LHCN-M2 (cell line): Measurements from ENCODE around the gene IGSF5.

GRCh38 chr21:39347527-39348095 lies 1.3 kb downstream of the HMGN1 start:
- RAMPAGE, long total RNA = no peak

DNA sequence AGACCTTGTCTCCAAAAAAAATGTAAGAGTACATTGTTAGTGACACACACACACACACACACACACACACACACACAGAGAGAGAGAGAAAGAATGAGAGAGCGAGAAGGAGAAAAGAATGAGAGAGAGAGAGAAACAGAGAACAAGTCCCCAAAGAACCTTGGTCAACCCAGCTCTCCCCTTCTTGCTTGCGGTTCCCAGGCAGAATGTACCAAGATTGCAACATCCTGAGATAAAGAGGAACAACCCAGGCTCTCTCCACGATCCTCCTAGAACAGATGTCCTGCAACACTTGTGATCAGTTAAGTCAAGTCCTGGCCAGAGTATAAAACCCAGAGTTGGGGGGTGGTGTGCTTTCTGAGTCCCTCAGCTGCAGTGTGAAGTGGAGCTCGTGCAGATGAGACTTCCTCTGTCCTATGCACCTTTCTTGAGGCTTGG lies 9.7 kb upstream of the GET1 start:
- RAMPAGE, long total RNA = no peak

DNA sequence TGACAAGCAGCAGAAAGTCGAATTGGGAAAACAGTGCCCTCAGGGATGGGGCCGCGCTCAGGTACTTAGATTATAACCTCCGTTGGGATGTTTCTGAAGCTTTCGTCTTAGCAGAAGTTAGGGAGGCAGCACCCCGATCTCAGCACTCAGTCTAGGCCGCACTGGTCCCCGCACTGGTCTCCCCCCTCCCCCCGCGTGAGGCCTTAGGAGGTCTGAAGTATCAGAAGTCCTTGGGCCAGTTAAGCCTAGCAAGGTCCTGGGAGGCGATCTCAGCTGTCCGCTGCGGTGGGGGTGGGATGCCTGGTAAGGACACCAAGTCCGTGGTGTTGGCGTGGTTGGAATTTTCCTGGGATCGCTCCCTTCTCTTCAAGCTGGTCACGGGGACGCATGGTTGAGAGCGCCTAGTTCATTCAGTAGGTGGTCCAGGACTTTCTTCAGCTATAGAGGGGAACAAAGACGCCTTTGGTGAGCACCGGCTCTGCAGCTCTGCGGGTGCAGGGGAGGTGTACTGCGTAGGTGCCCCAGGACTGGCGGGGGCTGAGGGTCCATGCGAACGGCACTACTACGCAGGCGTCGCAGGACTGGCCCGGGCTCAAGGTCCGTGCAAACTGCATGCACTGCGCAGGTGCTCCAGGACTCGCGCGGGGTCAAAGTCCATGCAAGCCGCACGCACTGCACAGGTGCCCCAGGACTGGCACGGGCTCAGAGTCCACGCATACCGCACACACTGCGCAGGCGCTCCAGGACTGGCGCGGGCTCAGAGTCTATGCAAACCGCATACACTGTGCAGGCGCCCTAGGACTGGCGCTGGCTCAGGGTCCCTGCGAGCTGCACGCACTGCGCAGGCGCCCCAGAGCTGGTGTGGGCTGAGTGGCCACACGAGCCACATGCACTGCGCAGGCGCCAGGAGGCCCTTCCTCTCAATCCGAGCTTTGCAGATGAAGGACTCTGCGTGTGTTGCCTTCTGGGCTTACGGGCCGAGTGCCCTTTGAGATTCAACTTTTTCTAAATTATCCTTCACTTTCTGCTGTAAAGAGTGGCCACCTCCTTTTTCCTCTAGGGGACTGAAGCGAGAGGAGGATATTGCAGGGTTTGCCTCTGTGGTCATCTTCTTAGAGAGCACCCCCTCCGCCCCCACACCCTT lies 5.4 kb downstream of the GET1 start:
- RAMPAGE, long total RNA = no peak

DNA sequence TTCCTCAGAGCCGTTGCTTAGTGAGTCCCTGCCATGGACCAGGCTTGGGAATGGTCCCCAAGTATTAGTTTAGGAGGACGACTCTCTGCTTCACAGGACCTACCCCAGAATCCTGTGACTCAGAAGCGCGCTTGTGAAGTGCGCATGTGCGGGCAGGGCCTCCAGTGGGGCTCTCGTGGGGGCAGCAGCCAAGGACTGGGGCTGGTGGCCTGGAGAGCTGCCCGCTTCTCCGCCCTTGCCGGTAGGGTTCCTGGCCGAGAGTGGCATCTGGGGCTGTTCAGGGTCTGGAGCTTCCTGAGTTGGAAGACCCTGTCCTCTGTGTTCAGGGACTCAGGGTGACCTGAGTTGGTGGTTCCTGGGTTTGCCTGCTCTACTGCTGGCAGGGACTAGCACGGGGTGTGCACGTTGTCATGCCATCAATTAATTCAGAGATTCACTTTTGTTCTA lies 6.2 kb downstream of the GET1 start:
- RAMPAGE, long total RNA = no peak

- RAMPAGE, long total RNA = no peak
Measured at GRCh38 chr21:39452952-39453469, 1.2 kb downstream of the SH3BGR start.

GRCh38 chr21:39611485-39612290 lies 1.1 kb upstream of the B3GALT5 start:
- RAMPAGE, long total RNA = no peak

GRCh38 chr21:39656809-39657585 lies 44.3 kb downstream of the B3GALT5 start:
- RAMPAGE, long total RNA = no peak

DNA sequence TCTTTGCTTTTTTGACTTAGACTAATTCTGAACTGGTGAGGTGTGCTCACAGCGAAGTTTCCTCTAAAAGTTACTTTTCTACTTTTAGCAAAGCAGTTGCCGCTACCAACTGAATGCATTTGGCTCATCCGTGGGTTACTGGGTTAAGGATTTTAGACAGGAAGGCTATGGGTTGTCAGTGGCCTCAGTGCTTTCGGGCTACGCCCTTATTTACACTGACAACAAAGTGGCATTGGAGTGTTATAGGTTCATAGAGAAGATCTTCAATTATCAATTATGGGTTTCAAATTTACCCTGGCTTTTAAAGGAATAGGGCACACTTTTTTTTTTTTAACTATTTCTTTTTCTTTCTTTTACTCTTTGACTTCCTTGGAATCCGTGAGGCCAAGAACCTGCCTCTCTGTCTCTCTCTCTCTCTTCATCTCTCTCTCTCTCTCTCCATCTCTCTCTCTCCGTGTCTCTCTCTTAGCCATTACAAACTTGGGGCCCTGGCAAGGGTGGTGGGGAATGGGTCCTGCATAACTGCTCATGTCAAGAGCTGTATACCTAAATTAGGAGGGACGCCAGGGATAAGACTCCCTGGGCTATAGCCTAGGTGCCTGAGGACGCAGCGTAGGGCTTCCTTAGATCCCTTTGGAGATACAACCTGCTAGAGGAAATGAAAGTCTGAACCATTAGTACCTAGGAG lies at the start of gene IGSF5:
Gene IGSF5 (plus strand): TSS at position 447 of the 688 bp plus-strand sequence.
- RAMPAGE, long total RNA = no peak

DNA sequence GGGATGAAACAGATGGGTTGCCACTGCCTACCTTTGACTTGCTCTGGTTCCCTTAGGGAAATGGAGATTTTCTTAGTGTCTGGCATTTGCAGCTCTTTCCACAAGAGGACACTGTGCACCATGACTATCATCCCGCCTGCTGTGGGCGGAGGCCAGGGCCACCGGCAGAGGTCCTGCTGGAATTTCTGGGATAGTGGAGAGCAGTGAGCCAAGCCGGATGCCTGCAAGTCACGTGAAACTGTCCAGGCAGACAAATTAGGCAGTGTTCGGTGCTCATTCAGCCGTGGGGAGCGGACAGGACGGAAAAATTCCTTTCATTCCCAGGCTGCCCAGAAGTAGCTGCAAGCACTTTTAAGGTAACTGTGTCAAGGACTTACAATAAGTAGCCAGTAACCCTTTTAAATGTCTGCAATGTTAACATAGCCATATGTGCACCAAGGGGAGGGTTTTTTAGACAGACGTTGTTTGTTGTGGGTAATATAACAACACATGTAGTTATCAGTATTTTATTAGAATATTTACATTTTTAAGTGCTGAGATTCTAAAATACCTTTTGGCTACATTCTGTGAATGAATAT lies 43.5 kb downstream of the IGSF5 start:
- RAMPAGE, long total RNA = no peak

DNA sequence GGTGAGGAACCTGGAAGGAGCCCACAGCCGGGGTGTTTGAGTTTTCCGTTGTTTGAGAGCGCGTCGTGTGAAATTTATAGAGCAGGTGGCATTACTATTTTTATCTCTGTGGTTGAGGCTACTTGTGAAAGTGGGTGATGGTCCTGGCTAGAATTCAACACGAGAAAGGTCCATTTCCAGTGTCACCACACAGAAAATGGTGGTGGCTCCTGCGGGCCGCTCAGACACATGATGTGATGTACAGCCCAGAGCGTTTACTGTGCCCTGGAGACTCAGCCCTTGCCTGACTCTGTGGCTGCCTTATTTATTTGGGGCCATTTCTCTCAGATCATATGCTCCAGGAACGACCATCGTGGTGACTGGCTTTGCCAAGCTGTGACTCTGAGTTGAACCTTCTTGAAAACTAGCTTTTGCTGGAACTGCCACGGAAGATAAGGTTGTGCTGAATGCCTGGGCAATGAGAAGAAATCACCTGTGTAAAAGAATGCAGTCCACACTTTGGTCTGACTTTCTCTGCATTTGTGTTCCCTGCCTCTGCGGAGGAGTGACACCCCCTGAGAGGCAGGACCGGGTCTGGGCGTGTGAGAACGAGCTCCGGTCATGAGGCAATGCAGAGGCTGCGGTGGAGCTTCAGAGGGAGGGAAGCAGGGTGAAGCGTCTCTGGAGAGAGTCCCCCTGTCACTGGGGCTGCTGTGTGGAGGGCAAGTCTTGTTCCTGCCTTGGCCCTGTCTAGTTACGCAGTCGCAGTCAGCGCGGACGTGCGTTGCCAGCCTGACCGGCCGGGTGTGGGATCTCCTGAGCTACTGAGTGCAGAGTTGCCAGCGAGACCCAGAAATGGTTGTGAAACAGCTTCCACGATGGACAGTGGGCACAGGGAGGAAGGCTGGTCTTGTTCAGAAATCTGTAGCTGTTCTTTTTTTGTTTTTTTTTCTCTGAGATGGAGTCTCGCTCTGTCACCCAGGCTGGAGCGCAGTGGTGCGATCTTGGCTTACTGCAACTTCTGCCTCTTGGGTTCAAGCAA lies 48.4 kb downstream of the BACE2 start:
- RAMPAGE, long total RNA = no peak

DNA sequence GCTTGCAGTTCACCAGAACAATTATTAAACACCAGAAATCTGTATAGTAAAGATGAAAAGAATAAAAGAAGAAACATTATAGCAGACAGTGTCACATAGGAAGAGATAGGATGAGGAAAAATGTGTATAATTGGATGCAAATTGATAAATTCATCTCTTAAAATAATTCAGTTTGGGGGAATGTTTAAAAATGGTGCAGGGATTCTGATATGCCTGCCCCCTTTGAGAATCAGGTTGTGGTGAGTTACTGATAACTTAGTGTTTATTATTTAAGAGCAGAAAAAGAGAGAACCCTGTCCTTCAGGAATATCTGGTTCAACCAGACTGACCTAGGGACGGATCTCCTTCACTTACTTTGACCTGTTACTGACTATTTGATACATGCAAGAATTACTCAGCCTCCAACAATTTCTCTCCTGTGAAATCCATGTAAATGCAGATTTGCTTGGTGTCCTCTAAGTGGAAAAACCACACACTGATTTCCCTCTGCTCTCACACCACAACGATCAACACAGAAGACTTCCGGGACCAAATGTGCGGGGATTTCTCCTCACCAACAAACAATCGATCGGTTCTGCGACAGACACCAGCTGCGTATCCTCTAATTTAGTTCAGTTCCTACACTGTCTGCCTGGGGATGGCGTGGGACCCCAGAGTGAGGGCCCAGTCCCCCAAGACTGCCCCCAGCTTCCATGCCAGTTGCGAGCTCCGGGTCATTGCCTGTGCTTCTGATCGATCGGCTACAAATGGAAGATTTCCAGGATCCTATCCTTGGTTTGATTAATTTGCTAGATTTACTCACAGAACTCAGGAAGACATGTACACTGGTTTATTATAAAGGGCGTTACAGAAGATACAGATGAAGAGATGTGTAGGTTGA lies 51.6 kb downstream of the BACE2 start:
- RAMPAGE, long total RNA = no peak

DNA sequence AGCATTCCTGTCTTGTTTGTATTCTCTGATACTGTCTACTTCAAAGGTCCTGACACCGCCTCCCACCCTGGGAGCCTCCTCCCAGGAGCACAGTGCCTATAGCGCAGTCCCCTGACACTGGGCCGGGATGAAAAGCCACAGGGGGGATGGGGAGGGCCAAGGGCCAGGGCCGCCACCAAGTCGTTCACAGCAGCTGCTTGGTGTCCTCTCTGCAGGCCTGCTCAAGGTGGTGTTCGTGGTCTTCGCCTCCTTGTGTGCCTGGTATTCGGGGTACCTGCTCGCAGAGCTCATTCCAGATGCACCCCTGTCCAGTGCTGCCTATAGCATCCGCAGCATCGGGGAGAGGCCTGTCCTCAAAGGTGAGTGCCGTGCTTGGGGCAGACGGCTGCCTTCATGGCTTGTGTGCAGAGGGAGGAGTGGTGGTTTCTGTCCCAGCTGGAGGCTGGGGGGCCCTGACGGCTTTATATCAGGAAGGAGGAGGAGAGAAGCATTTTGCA lies 6.2 kb downstream of the FAM3B start:
- RAMPAGE, long total RNA = no peak

DNA sequence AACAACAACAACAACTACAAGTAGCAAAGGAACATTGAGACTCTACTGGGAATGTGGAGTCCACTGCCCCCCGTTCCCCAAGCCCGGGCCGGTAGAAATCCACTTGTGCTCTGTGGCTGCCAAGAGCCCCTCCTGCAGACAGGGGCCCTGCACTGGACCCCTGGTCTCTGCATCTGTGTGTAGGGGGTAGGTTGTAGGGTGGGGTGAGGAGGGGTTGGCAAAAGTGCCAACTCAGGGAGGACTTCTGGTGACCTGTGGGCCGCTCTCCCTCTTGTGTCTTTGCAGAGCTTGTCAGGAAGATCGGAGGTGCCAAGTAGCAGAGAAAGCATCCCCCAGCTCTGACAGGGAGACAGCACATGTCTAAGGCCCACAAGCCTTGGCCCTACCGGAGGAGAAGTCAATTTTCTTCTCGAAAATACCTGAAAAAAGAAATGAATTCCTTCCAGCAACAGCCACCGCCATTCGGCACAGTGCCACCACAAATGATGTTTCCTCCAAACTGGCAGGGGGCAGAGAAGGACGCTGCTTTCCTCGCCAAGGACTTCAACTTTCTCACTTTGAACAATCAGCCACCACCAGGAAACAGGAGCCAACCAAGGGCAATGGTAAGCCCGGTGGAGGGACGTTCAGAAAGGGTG lies 14.8 kb downstream of the MX2 start:
- RAMPAGE, long total RNA = no peak

DNA sequence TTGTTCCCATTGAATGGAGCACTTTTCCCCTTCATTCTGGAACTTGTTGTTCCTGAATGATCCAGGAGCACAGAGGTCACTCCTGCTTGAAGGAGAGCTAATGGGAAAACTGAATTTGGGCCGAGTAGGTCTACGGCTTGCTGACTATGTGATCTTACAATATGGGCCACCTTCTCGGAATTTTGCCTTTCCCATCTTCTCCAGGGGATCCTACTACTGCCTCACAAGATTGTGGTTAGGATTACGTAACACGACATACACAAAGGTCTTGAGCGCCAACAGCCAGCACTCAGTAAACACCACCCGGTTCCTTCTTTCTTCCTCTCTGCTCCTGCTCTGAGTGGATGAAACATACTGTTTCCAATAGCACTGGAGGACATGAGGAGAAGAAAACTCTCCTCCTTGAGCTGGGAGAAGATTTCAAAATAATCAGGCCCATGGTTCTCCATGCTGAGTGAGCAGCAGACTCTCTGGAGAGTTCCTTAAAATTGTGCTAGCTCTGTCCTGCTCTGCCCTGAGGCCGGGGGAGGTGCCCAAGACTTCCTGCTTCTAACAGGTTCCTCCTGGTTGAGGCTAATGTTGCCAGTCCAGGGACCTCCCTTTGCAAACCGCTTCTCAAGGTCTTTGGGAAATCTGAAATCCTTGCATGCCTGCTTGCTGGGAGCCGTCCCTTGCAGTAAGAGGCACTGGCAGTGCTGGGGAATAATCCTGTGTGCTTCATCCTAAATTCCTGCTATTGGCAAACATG lies 29.5 kb upstream of the MX1 start:
- RAMPAGE, long total RNA = no peak

DNA sequence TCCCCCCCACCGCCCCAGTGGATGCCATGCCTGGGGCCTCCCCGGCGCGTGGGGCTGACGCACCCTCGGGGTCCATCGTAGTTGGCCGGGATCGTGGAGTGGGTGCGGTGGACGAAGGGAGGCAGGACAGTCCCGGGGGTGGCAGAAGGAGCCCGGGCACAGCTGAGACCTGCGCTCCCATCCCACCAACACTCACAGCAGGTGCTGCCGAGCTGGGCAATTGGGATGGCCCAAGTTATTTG lies 726 bp downstream of the MX1 start:
- RAMPAGE, long total RNA = no peak

DNA sequence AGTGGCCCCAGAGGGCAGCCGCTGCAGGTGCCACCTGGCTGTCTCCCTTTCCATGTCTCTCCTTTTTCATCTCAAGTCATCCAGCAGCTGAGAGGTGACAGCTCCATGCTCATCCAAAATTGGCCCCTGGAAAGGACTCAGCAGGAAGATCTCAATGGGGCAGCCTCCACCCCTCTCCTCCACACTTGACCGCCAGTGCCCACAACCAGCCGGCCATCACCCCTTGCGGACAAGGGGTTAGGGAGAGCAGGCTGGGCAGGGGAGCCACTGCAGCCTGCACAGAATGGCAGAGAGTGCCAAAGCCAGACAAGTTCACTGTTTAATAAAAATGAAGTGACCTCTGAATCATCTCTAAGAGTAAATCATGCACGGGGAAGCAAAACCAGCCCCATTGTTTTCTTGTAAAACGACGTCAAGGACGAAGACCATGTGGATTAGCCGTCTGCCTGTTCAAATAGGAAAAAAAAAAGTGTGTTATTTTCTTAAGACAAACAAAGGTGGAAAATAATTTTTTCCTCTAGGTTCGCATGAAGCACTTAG lies 39.7 kb downstream of the MX1 start:
- RAMPAGE, long total RNA = no peak

DNA sequence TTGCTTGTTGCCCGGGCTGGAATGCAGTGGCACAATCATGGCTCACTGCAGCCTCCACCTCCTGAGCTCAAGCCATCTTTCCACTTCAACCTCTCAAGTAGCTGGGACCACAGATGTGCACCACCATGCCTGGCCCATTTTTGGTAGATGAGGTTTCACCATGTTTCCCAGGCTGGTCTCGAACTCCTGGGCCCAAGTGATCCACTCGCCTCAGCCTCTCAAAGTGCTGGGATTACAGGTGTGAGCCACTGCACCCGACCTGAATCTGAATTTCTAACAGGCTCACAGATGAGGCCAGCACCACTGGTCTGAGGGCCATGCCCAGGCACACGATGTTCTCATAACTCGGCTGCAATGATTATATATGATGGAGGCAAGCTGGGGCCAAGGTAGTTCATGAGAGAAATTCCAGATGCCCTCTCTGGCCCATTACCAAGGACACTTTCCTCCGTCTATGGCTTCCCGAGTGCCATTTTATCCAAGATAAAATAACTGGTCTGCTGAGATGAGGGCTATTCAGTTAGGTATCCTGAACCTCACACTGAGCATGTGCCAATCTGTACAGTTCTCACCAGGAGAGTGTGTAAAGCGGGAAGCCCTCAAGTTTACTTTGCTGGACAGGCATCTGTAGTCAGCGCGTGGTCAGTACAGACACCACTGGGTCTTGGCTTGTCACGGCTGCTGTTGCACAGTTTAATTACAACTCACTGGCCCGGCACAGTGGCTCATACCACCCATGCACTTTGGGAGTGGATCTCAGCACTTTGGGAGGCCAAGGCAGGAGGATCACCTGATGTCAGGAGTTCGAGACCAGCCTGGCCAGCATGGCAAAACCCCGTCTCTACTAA lies 16.5 kb downstream of the TMPRSS2 start:
- RAMPAGE, long total RNA = no peak

- RAMPAGE, long total RNA = no peak
Measured at GRCh38 chr21:41504821-41505310, 3.1 kb downstream of the TMPRSS2 start.

DNA sequence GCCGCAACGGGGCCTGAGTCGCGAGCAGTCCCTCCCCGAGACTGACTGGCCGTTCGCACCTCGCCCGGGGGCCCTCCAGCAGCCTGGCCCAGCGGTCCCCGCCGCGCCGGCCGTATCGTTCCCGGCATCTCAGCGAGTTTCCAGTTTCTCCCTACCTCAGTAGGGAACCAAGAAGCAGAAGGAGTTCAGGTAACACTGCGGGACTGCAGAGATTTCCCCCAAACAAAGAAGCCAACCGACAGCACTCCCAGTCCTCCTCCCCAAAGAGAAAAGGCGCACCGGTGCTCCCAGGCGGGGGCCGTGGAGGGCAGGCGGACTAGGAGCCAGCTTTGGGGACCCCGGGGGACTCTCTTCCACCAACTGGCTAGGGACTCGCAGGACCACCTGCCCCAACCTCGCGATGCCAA lies 536 bp downstream of the TMPRSS2 start:
- RAMPAGE, long total RNA = no peak

DNA sequence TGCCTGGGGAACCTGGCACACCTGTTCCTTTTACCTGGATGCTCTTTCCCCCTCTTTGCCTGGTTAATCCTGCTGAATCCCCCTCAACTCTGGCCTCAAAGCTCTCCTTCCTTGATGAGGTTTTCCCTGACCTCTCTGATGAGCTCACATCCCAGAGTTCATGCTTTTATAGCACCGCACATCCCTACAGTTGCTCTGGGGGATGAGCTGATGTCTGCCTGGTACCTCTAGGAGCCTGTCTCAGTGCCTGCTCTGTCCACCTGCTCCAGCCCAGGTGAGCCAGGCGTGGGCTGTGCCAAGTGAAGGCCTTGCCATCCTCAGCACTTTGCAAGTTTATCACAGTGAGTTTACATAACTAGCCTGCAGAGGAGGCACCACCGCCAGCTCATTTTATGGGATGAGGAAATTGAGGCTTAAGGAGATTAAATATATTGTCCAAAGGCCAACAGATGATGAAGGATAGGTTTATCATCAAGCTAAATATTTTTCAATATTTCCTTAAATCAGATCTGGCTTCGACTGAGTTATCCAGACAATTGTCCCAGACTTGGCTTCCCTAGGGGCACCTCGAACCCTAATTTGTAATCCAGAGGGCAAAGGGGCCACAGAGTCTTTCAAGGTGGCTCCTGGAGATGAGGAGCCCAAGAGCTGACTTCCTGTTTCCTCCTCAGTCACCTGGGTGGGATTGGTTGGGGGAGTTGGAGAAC lies 58.7 kb upstream of the TMPRSS2 start:
- RAMPAGE, long total RNA = no peak